Peritoneum (tissue), 1 donor: ENCODE measurements around the genes ZSWIM5 and AKR1A1.

DNA sequence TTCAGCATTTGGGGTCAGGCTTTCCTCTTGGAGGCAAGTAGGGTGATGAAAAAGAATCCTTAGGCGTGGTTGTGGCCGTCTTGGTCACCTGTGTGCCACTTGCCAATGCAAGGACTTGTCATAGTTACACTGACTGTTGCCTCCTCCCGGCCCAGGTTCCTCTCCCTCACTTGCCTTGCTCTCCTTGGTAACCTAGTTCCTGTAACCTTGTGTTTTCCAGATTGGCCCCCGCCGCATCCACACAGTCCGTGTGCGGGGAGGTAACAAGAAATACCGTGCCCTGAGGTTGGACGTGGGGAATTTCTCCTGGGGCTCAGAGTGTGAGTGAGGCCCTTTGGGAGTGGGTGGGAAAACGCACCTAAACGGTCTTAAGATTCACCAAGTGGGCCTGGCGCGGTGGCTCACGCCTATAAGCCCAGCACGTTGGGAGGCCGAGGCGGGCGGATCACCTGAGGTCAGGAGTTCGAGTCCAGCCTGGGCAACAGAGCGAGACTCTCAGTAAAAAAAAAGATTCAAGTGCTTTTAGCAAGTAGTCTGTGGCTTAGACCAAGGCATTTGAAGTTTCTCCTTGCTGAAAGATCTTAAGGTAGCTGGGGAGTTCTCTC is 1.2 kb downstream of the RPS8 start:
- PRO-cap: no peak

- PRO-cap: no peak
Observed at GRCh38 chr1:44805088-44805589, 2.0 kb downstream of the DYNLT4 start.

GRCh38 chr1:45012566-45013549 is 804 bp downstream of the UROD start:
- PRO-cap: no peak

- PRO-cap: no peak
Observed at GRCh38 chr1:45015644-45016828, 4.0 kb downstream of the UROD start.

- PRO-cap: no peak
Observed at GRCh38 chr1:45206234-45207251, at the start of gene ZSWIM5. Gene ZSWIM5, minus strand, starts transcription at chr1:45206605.

DNA sequence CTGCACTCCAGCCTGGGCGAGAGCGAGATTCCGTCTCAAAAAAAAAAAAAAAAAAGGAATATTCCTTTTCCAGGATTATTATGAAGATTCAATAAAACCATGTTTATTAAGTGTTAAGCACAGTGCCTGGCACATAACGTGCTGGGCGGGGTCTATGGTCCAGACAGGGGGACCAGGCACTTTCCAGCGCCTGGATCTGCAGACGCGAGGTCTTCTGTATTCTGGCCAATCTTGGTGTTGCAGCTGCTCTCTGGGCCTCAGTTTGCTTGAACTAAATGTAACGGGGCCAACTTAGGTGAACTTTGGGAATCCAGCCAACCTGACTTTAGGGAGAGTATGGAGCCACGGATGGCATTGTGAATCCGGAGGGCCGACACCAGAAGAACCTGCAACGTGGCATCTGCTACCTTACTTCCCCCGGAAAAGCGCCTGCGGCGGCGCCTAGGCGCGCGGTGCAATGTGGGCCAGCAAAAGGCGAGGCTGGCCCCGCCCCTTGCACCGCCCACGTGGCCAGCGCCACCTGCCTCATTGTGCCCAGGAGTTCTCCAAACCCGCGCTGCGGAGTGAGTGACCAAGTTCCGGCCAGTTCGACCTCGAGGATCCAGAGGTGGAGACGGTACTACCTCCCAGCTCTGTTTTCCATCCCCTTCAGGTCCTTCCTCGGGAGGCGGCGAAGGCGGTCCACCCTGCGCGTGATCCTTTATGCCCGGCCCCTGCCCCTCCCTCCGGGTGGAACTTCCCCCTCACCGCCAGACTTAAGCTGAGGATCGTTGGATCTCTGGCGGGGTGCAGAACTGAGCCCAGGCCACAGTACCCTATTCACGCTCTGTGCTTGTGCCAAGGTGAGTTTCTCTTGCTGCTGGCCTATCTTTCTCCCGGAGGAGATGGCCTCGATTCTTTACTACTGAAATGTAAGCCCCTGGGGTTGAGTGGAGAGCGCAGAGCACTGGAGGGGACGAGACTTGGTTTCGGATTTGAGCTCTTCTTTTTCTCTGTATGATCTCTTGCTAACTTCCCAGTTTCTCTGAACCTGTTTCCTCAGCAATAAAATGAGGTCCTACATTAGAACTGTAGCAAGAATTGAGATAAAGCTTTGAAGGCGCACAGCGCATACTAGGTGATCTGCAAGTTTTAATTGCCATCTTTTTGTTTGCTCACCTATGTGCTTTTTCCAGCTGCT is at the start of gene AKR1A1:
Gene AKR1A1 (plus strand): TSS at position 513 of the 1,180 bp plus-strand sequence.
- PRO-cap: bidirectional peak, plus-strand start at position 548 of the sequence, minus-strand start at position 427 of the sequence

GRCh38 chr1:45607923-45608276 is 16.0 kb downstream of the CCDC17 start:
- PRO-cap: no peak

- PRO-cap: no peak
Observed at GRCh38 chr1:45686819-45687891, 822 bp upstream of the GPBP1L1 start.

- PRO-cap: no peak
Observed at GRCh38 chr1:45804637-45805060, 1.2 kb downstream of the MAST2 start.

- PRO-cap: no peak
Observed at GRCh38 chr1:45974916-45975247, 157.5 kb downstream of the PIK3R3 start.

GRCh38 chr1:46025309-46026543 is 106.7 kb downstream of the PIK3R3 start:
- PRO-cap: no peak

- PRO-cap: no peak
Observed at GRCh38 chr1:46180203-46180825, 4.0 kb upstream of the P3R3URF start.

GRCh38 chr1:46188005-46188515 is 10.2 kb downstream of the POMGNT1 start:
- PRO-cap: no peak

DNA sequence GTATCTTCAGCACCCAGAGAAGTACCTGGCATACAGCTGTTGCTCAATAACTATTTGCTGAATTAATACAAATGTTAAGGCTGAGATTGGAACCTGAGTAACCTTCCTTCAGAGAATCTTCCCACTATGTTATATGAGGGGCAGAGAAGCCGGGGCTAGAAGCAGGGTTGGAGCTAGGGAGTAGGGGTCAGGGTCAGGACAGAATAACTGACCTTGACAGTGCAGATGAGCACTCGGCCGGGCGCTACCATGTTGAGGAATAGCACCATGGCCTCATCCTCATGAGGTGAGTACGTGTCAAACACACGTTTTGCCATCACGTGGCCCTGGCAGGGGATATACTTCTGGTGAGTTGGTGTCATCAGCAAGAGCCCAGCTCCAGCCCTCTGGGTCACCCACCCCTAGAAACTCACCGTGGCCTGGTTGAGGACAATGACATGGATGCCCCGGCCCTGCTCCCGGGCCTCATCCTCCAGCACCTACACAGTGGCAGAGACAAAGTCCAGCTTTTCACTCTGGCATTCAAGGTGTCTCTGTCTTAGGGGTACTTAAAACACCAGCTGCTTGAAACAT is 2.5 kb downstream of the POMGNT1 start:
- PRO-cap: no peak

GRCh38 chr1:46297183-46297682 is 6.2 kb downstream of the LRRC41 start:
- PRO-cap: no peak

DNA sequence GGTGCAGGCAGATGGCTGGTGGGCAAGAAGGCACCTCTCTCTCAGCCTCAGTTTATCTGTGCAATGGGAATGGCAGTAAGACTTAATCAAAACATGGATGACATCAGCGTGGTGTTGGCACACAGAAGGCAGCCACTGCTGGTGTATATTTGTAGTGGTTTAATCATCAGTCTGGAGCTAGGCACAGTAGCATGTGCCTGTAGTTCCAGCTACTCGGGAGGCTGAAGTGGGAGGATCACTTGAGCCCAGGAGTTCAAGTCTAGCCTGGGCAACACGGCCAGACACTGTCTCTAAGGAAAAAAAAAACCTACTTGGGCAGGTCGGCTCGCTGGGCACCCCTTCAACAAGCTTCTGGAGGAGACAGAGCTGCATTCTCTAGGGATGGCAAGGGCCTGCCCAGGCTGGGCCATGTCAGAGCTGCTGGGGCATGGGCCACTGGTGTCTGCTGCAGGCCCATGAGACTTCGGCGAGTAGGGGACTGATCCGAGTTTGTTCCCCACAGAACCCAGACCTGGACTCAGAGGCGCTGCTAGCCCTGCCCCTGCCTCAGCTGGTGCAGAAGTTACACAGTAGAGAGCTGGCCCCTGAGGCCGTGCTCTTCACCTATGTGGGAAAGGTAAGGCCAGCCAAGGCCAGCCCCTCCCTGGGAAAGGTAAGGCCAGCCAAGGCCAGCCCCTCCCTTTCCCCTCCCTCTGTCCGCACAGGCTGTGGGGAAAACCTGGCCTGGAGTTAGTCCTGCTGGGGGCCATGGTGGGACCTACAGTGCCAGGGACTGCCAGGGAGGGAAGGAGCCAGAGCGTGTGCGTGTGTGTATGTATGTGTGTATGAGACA is 7.7 kb downstream of the FAAH start:
- PRO-cap: no peak

DNA sequence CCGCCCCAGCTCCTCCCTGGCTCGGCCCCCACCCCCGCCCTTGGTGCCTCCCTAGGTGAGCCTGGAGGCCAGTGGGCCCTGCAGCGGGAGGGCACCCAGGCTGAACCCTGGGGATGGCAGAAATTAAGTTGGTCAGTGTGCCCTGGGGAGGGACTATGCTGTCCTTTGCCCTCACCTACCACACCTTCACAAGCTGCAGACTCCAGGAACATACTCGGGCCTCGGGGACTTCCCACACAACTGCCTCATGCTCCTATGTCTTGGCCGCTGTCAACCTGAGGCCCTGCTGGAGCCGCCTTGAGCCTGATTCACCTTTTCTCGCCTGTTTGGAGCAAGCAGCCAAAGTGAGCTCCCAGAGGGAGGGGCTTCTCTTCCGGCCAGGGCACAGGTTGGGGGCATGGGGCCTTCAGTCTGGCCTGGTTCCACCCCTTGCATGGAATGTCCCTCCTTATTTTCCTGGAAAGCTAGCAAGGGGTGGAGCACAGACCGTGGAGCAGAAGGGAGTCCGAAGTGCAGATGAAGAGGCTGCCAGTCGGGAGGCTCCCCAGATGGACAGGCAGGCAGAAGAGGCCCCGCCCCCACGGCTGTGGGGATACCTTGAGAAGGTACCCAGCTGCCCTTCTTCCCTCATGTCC is 8.5 kb downstream of the TMEM275 start:
- PRO-cap: no peak

DNA sequence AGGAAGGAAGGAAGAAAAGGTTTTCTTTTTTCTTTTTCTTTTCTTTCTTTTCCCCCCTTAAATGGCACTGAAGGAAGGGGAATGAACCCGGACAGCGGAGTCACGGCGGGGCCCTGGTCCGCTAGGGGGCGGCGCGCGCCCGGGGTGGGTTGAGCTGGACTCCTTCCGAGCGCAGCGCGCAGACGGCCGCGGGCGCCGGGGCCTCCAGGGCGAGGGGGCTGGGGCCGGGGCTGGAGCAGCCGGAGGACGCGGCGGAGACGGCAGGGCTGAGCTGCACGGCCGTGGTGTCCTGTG is 2.5 kb downstream of the TMEM275 start:
- PRO-cap: unidirectional peak, plus-strand start at position 181 of the sequence

GRCh38 chr1:46643041-46643544 is 25.1 kb downstream of the ATPAF1 start:
- PRO-cap: no peak

- PRO-cap: no peak
Observed at GRCh38 chr1:46810640-46811366, 12.0 kb downstream of the CYP4B1 start.